Pericardium (tissue), 1 donor: ENCODE data around the genes AGBL1 and NTRK3.

DNA sequence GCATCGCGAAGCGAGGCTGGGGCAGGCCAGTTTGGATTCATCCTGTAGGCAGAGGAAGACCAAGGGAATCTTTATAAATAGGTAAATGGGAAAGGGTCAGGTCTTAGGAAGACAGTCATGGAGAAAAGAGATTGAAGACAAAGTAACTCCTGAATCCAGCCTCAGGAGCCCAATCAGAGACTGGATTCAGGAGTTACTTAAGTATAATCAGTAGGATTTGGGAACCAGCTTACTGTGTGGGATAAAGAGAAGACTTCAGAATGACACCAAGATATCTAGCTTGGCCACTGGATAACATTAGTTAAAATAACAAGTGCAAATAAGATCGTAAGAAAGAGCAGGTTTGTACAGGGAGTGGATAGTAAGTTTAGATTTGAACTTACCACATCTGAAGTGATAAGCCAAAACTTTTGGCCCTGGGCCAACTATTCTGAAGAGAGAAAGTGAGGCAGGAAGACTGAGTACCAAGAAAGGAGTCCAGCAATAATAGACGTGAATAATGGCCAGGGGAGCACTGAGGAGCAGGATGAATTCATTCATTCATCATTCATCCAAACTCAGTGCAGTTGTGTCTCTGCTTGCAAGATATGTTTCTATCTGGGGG lies 122.8 kb downstream of the PDE8A start:
- RRBS: no CpG with 5 or more reads among the region's 5 CpGs

DNA sequence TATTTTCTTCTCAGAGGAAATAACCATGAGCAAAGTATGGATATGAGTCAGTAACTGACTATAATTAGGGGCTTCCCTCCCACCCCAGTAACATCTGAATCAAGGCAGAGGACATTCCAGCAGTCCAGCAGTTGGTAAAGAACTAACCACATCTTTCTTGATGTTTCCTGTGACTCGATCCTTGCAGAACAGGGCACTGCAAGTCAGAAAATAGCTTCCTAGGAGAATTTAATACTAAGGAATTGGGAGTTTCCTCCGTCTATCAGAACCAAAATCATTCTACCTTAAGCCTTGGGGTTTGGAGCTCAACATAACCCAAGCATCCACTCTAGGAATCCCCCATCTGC lies 61.8 kb upstream of the AKAP13 start:
- RRBS: no CpG with 5 or more reads among the region's 2 CpGs

DNA sequence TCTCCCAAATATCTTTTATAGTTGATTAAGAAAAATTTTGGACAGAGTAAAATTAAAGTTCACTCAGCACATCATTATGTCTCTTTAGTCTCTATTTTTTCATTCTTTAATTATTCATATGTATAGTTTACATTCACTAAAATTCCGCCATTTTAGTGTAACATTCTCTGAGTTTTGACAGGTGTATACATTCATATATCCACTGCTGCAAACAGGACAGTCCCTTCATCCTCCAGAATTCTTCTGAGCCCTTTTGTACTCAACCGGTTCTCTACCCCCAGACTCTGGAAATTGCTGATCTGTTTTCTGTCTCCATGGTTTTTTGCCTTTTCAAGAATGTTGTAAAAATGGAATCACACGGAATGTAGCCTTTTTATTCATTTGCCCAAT lies 4.9 kb downstream of the AKAP13 start:
- RRBS: no CpG with 5 or more reads among the region's 3 CpGs

DNA sequence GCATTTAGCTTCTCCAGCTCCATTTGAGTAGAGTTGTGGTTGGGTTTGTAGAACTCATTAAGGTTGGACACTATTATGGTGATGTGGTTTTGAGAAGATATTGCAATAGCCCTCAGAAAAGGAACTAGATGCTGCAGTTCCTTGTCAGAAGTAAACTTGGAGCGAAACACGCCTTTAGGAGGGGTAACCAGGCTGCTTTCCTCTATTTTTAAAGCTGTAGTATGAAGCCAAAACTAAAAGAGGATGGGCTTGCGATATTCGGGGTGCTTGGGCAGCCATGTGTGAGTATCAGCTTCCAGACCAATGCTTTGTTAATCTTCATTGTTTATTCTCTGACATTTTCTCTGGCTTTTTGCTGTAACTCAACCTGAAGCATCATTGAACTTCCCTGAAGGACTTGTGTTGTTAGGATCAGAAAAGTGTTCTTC lies 174.8 kb downstream of the AKAP13 start:
- RRBS: no CpG with 5 or more reads among the region's 4 CpGs

DNA sequence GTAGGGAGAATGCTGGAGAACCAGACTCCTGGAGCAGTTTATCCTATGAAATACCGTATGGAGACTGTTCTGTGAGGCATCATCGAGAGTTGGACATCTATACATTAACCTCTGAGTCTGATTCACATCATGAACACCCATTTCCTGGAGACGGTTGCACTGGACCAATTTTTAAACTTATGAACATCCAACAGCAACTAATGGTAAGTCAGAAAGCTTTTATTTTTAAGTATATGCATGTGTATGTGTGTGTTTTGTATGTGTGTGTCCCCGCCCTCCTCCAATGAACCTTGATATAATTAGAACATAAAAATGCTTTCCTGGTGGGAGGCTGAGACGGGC lies 194.7 kb downstream of the AKAP13 start:
- RRBS: no CpG with 5 or more reads among the region's 5 CpGs

DNA sequence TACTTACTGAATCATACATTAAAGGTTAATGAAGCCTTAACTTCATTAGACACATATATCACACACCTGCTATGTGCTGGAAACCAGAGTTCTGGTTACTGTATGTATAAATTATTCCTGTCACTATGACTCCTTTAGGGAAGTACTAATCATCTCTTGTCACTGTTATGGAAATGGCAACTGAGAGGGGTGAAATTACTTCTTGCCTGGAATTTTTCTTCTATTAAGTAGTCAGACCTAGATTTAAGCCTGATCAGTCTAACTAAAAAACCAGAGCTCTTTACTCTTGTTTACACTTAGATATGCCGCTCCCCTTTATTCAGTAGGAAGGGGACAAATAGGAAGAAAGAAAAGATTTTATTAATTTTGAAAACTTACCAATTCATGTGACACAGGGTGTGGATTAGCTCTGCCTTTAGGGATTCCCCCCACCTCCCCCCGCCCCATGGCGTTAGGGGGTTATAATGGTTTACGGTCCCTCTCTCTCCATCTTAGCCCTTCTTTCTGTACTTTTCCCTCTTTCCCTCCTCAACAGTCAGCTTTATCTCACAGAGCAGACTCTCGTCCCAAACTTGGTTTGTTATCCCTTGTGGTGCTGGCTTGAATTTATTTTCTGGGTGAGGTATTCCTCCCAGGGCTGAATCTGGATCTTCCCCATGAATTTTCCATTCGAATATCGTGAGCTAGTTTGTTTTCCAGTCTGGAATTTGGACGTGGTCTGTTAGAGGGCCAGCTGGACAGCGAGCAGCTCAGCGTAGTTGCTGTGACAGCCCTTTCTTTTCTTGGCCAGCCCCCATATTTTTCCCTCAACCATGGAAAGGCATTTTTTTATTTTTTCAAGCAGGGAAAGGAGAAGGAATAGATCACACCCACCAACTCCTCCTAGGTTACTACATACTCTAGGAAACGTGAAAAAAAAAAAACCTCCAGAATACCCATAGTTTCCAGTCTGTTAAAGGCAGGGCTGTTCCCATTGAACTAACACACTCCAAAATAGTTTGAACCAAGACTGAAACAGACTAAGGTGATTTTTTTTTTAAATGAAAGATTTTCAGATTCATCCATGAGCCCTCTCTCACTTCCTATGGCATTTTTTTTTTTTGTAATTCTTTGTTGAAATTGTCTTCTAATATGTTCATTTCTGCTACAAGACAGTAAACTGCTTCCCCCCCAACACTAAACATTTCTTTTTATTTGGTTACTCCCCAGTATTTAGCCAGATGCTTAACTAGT lies 152.2 kb downstream of the KLHL25 start:
- RRBS: no CpG with 5 or more reads among the region's 11 CpGs

DNA sequence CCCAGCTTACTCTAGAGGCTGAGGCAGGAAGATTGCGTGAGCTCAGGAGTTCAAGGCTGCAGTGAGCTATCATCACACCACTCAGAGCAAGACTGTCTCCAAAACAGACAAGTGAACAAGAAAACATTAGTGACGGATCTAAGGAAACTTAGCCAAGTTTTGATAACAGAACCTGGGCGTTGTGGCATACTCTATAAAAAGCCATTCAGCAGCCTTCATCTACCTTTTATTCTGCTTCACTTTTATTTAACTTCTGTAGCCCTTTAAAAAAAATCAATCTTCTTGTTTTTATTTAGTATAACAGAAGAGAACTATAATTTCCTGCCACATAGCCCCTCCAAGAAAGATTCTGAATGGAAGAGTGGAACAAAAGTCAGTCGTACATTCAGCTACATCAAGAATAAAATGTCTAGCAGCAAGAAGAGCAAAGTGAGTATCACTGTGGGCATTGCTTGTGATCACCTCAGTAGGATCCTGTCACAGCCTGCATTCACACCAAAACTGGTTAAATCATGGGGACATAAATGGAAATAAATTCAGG lies 110.2 kb downstream of the KLHL25 start:
- RRBS: no CpG with 5 or more reads among the region's 4 CpGs

- RRBS: no CpG with 5 or more reads among the region's 12 CpGs
Observed at GRCh38 chr15:85689457-85690335, 105.0 kb downstream of the KLHL25 start.

- RRBS: no CpG with 5 or more reads among the region's 5 CpGs
Observed at GRCh38 chr15:85703994-85704641, 90.6 kb downstream of the KLHL25 start.

- RRBS: no CpG with 5 or more reads among the region's 5 CpGs
Observed at GRCh38 chr15:85717700-85718366, 76.9 kb downstream of the KLHL25 start.

GRCh38 chr15:85724832-85725590 lies 69.7 kb downstream of the KLHL25 start:
- RRBS: no CpG with 5 or more reads among the region's 5 CpGs

DNA sequence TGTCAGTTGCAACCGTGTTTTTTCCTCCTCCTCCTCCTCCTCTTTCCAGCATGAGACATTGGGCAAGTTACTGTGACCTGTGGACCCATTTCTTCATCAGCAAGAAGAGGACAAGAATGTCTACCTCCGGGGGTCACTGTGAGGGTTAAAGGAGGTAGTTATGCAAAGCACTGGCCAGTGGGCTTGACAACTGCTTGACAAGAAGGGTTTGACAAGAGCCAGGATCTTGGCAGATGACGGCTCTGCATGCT lies 37.2 kb downstream of the KLHL25 start:
- RRBS: no CpG with 5 or more reads among the region's 3 CpGs

GRCh38 chr15:86079272-86079948 lies at the start of gene AGBL1:
Gene AGBL1, plus strand, starts transcription at chr15:86079871.
- RRBS: no CpG with 5 or more reads among the region's 19 CpGs

- RRBS: no CpG with 5 or more reads among the region's 10 CpGs
Observed at GRCh38 chr15:87949240-87949783, 307.2 kb downstream of the NTRK3 start.

DNA sequence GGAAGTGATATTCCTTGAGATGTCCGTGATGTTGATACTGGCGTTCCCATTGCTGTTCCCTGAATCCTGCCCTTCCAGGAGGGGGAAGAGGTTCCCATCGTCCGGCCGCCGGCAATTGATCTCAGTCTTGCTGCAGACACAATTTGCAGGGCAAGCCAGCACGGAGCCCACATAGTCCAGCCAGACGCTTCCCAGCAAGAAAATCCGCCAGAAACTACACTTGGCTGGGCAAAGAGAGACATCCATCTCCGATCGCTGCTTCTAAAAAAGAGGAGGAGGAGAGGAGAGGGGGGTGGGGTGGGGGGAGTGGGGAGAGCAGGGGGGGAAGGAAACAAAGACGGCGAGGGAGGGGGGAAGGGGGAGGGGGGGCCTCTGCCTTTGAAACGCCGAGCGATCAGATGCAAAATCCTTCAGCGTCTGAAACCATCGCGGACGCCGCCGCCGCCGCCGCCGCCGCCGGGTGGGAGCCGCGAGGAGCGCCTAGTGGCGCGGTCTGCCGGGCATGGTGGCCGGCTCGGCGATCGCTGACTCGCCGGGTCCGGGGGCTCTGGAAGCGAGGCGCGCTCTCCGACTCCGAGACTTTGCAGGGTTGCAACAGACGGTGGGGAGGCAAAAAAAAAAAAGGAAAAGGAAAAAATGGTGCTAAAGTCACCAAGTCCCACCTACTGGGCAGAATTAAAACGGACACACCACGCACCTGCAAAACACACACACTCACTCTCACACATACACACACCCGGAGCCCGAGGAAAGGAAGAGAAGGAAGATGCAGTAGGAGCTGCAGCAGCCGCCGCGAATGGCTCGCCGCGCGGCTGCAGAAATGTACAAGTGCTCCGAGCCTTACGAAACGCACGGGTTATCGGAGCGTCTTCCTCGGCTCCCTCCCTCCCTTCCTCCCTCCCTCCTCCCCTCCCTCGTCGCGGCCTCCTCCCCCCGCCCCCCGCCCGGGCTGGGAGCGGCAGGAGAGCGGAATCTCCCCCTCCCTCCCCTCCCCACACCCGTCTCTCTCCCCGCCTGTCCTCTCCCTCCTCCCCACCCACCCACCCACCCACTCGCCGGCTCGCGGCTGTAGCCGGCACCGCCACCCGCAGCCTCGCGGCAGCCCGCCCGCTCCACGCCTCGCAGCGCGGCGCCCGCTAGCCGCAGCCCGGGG lies at the start of gene NTRK3:
TSS of gene NTRK3 (minus strand) at position 832 of the 1,153 bp plus-strand sequence.
- RRBS: 2% methylated on average over 24 of the region's 94 CpGs

GRCh38 chr15:88496747-88497847 lies 29.6 kb downstream of the MRPS11 start:
- RRBS: no CpG with 5 or more reads among the region's 18 CpGs

DNA sequence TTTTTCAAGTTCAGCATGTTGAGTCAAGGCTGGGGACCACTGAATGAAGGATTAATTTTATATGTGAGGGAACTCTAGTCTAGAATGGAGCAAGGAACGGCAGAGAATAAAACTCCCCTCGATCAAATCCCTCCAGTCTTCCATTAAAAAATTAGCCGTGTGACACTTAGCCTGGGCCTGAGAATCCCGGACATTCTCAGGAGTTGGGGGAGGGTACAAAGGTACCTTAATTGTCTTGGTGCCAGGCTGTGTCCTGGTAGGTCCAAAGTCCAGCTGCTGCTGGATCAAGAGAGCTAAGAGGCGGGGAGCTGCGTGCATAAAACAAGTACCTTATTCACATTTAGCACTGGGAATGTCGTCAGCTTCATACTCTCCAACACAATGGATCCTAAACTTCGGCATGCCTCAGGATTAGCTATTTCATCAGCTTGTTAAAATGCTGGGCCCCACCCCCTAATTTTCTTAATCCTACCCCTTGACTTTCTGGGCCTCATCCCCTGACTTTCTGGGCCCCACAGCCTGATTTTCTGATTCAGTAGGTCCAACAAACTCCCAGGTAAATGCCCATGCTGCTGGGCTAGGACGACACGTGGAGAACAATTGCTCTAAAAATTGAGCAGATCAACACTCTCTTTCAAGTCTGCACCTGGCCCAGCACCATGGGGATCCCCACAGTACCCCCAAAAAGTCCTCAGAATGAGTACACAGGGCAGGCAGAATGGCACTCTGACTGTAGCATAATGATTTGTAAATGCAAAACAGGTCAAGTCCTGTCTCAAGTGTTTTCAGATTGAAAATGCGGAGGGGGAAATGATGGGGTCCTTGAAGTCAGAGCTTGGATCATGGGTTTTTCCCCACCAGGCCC lies 5.7 kb upstream of the AEN start:
- RRBS: no CpG with 5 or more reads among the region's 11 CpGs

DNA sequence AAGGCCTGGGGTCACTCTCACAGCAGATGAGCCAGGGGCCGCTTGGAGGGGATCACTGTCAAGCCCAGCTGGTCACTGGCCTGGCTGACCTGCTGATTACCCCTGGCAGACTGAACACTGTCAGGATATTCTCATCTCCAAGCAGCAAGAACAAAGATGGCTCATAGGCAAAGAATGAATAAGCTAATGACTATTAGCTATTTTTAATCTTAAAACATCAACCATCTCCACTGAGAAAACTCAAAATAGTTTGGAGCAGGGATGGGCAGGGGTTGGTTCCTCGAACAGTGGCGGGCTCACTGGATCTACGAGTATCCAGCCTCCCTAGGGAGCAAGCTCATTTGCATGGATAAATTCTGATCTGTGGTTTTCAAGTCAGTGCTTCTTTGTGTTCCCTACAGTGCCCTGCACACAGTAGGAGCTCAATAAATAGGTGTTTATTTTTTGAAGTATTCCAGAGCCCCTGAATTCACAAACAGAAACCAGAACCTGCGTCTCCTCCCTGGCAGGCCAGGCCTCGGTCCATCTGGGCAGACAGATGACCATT lies 64.3 kb upstream of the ACAN start:
- RRBS: no CpG with 5 or more reads among the region's 6 CpGs

DNA sequence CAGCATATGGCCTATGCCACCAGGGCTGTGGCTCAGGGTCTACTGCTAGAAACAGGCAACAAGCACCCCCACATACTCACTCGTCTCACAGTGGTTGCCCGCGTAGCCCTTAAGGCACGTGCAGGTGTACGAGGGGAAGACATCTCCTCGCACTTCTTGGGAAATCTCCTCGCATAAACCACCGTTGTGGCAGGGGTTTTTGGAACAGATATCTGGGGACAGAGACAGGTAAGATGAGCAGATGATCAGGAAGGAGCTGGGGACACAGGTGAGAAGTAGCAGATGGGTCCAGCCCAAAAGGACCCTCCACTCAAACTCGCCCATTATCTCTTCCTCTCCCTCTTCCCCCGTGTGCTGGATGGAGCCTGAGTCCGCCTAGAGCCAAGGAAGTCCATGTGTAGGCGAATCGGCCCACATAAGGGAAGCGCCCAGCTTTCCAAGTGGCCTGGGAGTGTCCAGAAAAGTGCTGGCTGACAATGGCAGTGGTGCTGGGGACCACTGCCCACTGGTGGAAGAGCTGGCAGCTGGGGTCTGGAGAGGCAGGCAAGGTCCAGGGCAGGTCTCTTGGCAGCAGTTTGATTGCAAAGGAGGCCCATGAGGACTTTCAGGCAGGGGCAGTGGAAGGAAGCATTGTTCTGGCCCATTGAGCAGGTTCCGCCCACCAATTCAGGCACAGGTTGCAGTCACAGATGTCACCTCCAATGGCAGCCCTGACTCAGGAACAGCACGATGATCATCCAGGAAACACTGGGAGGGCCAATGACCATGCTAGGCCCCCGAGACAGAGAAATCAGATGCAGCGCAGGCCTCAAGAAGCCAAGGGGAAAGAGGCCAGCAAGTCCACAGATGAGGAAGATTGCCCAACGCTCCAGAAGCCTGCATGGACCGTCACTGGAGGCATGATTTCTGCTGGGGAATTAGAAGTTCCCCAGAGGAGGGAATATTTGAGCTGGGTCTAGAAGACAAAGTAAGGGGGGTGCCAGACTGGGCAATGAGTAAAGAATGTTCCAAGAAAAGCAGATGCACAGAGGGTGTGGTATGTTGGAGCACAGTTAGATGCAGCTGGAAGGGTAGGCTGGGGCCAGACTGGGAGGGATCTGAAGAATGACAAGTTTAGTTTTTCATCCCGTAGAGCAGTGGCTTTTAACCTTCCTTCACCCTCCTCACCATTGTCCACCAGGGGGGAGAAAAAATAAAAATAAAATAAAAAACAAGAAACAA lies 3.1 kb downstream of the MFGE8 start:
- RRBS: no CpG with 5 or more reads among the region's 21 CpGs

DNA sequence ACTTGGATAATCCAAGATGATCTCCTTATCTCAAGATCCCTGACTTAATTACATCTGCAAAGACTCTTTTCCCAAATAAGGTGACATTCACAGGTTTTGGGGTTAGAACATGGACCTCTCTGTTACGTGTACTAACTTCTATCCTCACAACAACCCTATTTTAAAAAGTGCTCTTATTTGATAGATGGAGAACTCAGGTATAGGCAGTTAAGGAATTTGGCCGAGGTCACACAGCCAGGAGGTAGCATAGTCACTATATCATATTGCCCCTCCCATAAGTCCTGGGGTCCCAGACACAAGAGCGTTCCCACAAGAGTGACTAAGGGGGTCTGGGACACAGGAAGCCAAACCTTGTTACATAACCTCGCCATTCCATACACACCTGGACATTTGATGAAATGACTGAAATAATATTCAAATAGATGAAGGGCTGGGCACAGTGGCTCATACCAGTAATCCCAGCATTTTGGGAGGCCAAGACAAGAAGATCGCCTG lies 70.1 kb upstream of the MFGE8 start:
- RRBS: no CpG with 5 or more reads among the region's 5 CpGs